Measurements from ENCODE around the gene NRXN3.

- PRO-cap = bidirectional peak, plus-strand start at chr14:76768578, minus-strand start at chr14:76768420
Measured at GRCh38 chr14:76768247-76768751, 7.0 kb downstream of the VASH1 start.

- PRO-cap = no peak
Measured at GRCh38 chr14:76781961-76783127, 21.1 kb downstream of the VASH1 start.

GRCh38 chr14:76828781-76829543 is 2.8 kb downstream of the LRRC74A start:
- PRO-cap = no peak

GRCh38 chr14:76894263-76894798 is 68.1 kb downstream of the LRRC74A start:
- PRO-cap = no peak

- PRO-cap = no peak
Measured at GRCh38 chr14:76904011-76904539, 77.9 kb downstream of the LRRC74A start.

- PRO-cap = no peak
Measured at GRCh38 chr14:77038965-77039397, 10.5 kb upstream of the IRF2BPL start.

- PRO-cap = no peak
Measured at GRCh38 chr14:77045413-77046144, 17.1 kb upstream of the IRF2BPL start.

DNA sequence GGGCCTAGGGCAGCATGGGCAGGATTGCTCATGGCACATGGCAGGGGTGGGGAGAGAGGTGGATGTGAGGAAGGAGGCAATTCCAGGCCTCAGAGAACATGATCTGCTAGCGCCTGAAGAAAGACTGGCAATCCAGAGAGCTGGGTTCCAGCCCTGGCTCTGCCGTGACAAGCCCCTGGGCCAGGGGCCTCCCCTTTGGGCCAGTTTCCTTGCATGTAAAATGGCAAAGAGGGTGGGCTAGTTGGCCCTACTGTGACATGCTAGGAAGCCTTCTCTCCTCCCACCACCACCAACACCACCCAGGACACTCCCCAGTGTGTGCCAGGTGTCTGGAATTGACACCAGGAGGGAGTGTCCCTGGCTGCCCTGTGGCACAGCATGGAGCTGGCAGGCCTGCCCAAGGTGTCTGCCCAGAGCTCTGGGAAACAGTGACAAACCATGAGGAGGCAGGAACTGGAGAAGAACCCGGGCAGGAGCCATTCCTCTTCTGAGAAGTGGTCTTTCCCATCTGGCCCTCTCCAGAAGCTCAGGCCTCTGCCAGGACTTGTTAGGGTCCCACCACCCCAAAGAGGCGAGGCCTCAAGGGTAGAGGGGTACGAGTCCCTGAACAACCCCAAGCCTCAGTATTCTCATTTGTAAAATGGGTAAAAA is 24.1 kb upstream of the IRF2BPL start:
- PRO-cap = no peak

GRCh38 chr14:77184329-77184720 is 2.7 kb downstream of the TMEM63C start:
- PRO-cap = no peak

DNA sequence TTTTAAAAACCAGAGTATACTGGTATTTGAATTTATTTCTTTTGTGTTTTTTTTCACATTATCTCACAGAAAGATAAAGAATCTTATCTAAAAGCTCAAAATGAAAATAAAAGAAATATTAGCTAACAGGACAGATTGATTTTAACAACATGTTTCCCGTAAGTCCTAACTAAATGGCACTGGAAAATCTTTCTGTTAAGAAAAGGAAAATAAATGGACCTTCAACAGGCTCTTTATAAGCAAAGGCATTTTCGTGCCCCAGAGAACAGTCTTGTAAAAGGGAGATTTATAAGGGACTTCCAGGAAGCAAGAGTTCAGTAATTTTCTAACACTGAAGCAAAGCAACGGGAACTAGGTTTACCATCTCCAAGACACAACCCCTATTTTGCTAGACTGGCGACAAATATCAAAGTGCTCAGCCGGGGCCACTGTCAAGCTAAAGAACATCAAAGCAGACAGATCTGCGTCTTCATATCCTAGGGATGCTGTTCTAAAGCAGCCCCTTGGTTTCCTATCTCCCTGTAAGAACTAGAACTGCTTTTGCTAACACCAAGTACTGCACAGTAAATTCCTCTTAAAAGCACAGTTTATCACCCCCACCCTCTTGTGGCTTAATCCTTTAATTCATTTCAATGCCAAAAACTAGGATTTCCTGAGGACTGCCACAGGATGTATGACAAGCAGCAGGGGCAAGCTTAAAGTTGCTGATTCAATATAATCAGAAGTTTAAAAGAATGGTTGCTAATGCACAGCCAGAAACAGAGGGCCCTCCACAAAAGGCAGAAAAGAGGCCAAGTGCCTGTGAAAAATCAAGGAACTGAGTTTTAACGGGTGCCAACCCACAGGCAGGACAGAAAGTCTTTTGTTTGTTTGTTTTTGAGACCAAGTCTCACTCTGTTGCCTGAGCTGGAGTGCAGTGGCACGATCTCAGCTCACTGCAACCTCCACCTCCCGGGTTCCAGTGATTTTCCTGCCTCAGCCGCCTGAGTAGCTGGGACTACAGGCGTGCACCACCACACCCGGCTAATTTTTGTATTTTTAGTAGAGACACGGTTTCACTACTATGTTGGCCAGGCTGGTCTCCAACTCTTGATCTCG is 43.9 kb upstream of the ISM2 start:
- PRO-cap = no peak

DNA sequence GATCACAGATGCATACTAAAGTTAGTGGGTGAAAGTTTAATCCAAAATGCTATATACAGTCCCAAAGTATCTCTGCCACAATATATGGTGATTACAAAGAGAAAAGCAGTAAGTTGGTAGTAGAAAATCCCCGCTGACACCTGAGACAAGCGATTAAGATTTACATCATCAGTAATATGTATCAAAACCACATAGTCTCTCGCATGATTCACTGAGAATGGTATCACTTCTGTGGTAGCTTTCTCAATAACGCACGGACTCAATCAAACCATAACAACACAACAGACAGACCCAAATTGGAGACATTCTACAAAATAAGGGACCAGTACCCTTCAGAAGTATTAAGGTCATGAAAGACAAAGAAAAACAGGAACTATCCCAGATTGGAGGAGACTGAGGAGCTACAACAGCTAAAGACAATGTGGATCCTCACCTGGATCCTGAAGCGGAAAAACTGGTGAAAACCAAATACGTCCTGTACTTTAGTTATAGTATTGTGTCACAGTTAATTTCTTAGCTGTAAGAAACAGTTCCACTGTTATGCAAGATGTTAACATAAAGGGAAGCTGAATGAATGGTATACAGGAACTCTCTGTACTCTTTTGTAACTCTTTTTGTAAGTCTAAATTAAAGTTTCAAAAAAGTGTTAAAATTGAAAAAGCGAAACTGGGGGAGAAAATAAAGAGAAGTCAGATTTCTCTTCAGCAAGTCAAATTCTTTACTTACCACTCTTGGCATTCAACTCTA is 51.0 kb downstream of the SPTLC2 start:
- PRO-cap = no peak

GRCh38 chr14:77763858-77764339 is 2.9 kb upstream of the SNW1 start:
- PRO-cap = no peak

- PRO-cap = no peak
Measured at GRCh38 chr14:77907393-77908281, 107.7 kb downstream of the ADCK1 start.

DNA sequence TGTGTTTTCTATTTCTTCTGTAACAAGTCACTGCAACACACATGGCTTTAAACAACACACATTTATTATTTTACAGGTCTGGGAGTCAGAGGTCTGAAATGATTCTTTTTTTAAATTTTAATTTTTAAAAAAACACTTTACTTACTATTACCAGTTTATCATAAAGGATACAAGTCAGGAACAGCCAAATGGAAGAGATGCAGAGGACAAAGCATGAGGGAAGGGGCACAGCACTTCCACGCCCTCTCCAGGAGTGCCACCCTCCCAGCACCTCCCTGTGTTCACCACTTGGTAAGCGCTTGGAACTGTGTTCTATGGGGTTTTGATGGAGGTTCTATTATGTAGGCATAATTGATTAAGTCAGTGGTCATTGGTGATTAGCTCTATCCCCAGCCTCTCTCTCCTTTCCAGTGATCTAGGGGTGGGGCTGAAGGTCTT is 69.7 kb upstream of the NRXN3 start:
- PRO-cap = no peak

DNA sequence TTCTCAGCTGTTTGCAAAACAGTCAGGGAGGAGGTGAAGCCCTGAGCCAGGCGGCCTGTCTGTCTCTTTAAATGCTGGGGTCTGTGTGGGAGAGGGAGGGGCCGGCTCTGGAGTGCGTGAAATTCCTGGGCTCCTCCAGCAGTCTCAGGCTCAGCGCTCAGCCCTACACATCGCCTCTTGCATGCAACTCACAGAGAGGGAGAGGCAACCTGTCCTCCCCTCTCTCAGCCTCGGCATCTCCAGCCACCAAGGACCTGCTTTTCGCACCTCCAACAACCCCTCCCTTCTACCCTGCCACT is at the start of gene NRXN3:
NRXN3 (plus strand) TSS at position 141 of the 299 bp plus-strand sequence.
- PRO-cap = no peak

- PRO-cap = no peak
Measured at GRCh38 chr14:80215509-80216108, 4.3 kb upstream of the DIO2 start.

DNA sequence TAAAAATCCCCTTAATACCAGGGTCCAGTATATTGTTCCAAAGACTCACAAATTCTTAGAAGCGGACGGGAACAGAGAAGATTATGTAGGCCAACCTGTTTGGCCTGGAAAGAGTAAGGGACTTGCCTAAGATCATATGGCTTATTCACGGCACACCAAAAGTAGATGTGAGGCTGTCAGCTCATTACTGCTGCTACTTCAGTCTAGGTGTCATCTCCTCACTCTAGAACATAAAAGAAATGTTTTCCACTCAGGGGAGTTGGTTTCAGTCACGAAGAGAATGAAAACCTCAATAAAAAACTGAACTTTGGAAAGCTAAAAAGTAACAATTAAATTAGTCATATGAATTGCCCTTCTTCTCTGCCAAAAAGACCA is 607 bp upstream of the CEP128 start:
- PRO-cap = no peak

GRCh38 chr14:81166118-81166545 is 54.6 kb downstream of the GTF2A1 start:
- PRO-cap = no peak

DNA sequence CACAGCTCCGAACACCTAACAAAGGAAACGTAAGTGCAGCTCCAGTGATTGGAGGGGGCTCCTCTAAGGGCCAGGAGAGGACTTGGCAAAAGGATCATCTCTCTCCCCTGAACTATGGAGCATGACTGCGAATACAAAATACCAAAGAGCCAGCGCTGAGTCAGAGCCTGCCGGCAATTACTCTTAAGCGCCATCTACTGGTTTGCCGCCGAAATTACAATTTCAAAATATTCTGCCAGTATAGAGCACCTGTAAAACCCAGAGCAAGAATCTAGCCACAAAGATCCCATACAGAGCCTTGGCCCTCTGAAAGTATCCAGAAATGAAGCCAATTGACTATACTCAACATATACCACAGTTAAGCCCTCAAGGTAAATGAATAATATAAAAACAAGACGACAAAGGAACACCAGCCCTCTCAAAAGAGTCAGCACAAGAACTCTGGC is 50.2 kb downstream of the GTF2A1 start:
- PRO-cap = unidirectional peak, minus-strand start at position 116 of the sequence

DNA sequence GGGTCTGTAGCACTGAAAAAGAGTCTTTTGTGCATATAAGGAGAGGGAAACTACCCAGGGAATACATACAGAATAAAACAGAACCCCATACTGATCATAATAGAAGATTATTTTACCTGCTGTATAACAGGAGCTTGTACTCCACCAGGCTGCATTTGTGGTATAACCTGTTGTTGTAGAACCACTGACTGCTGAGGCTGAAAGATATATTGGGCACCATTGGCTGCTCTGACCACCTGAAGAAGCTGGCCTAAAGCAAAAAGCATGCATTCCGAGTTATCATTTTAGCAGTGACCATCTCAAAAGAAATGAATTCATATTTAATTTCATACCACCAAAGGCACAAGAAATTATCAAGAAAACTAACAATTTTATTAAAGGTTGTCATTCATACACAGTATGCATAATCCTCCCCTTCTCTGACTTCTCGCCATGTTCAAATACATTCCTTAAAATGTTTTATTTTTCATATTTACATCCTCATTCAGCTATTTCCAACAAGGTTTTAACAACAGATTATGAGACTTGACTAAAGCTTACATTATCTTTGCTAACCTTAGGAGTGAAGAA is 24.7 kb downstream of the GTF2A1 start:
- PRO-cap = no peak